Retinal pigment epithelial cell (primary cell): Measurements from ENCODE around the genes CEP68 and ACTR2.

DNA sequence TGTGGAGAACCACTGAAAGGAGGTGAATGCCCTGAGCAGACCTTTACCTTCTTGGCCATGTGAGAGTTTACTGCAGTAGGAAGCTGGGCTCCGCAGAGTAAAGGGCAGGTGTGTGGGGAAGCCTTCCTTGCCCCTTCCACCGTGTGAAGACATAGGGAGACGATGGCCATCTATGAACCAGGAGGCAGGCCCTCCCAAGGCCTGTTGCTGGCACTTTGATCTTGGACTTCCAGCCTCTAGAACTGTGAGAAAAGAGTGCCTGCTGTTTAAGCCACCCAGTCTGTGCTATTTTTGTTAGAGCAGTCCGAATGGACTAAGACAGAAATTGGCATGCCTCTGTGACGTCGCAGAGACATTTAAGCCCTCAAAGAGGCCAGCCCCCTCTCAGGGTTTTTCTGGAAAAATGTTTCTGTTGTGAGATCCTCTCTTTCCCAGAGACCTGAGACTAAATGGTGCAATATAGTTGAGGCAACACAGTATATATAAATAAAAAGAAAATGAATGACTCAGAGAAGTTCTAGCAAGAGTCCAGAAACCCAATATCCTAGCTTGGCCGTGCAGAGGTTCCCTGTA, 121.9 kb upstream of the LGALSL start:
- RRBS, result no CpG with 5 or more reads among the region's 7 CpGs

DNA sequence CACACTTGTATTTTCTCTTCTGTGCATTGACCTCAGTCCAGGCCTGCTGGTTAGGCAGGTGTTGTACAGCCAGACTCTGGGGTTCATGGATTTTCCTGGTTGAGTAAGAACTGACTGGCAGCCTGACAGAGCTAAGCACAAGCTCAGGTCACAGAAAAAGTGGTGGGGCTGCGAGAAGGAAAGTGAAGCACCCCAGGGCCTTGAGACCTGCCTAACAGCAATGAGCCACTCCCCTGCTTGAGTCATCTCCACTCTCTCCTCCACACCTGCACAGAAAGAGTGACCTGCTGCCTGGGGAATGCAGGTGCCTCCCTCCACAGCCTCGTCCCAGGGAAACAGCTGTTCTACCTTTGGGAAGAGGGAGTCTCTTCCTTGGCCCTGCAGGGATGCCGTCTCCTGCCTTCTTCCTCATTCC, 91.4 kb upstream of the LGALSL start:
- RRBS, result no CpG with 5 or more reads among the region's 3 CpGs

DNA sequence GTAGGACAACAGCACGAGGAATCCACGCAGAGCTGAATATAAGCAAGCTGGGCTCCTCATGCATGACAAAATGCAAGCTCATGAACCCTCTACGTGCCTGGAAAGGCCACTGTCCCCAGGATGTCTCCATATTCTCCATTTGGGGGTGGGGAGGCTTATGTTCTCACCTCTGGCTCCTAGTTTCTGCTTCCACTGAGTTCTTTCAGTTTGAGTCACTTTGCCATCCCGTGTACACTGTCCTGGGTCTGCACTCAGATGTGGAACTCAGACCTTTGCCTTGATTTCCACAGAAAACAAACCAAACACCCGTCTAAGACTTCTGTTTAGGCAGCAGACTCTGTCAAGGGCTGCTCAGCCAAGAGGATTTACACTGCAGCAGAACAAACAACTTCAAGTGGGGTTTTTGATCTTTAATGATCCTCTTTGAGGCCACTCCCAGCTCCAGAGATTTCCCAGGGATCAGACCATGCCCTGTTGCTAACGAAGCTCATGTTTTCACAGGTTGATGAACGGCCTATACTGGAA, 52.6 kb upstream of the LGALSL start:
- RRBS, result no CpG with 5 or more reads among the region's 7 CpGs

DNA sequence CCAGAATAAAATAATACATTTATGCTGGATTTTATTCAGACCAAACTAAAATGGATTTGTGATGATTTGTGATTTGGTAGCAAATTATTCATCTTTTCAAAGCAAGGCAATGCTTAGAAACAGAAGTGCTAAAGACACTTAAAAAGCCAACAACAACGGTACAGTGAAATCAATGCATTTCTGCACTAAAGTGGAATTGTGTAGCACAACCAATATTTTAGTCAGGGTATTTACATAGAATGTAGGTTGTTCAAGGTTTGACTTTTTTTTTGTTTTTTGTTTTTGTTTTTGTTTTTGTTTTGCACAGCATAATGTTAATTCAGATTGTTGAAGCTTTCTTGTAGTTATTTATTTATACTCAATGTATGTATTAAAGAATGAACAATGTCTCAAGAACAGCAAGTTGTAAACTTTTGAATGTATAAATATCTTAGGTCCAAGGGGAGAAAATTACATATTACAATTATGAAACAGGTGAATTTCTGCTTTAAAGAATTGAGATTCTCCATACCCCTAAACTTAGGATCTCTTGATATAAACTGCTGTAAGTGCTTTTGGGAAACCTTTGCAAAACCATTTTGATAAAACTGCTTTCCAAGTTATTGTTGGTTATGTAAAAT, 4.8 kb downstream of the LGALSL start:
- RRBS, result no CpG with 5 or more reads among the region's 1 CpG

- RRBS, result no CpG with 5 or more reads among the region's 1 CpG
Observed at GRCh38 chr2:64685217-64685765, 31.6 kb upstream of the SERTAD2 start.

DNA sequence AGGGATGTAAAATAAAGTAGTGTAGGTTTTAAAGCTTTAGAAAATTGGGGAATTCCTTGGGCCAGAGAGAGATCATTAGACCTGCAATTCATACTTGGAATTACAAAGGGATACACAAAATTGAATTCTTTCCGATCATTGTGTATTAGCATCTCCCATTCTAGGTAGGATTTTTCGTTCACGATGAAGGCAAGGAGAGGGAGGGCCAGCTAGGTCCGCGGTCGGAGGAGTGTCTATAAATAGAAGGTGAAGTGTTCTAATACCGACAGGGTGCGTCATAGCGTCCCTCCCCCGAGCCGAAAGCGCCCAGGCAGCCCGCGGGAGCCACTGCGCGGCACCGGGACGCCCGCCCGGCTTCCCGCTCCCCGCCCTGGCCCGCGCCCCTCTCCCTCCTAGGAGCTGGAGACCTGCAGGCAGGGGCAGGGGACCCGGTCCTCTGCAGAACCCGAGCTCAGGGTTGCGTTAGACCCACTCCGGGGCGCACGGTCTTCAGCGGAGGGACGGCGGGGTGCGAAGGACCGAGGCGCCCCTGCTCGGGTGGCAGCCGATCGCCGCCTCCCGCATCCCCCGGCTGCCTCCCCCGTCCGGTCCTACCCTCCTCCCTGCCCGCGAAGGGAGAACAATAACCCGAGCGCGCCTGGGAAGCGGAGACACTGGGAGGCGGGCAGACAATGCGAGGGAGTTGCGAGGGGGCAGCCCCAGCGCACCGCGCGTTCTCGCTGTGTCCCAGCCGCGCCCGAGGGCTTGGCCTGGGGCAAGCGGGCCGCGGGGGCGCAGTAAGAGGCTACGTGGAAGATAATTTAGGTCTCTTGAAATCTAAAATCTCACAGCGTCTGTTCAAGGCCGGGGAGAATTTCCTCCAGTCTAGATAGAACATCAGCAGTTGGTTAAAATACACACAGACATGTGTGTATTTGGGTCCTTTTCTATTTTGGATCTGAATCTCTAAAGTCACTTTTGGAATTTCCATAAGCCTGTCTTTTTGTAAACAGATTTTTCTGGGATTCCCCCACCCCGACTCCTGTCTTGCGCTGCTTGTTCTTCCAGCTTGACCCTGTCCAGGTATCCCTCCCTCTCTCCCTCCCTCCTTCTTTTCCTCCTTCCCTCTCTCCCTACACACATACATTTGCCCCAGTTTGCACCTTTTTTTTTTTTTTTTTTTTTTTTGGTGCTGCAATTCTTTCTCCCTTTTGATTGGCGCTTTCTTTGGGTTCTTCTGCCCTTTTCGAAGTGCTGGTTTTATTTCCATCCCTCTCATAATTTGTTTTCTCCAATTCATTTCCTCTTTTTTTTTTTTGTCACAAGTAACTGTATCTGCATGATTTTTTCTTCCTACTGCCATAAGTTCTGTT, 114.4 kb upstream of the SERTAD2 start:
- RRBS, result under 1% methylated on average over 20 of the region's 72 CpGs

DNA sequence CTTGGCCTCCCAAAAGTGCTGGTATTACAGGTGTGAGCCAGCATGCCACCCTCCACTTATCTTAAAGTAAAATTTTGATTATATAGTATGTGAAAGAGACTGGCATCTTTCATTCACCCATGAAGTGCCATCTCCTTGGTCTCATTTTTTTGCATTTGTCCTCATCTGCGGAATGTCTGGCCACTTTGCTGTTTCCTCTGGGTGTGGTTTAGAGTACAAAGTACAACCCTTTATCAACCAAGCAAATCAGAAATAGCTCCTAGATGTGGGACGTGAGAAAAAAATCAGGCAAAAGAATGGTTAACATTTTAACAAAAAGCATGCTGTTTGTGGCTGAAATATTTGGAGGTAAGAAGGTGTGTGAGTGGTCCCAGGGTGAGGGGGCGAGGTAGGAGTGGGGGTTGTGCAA, 115.7 kb upstream of the SERTAD2 start:
- RRBS, result no CpG with 5 or more reads among the region's 3 CpGs

DNA sequence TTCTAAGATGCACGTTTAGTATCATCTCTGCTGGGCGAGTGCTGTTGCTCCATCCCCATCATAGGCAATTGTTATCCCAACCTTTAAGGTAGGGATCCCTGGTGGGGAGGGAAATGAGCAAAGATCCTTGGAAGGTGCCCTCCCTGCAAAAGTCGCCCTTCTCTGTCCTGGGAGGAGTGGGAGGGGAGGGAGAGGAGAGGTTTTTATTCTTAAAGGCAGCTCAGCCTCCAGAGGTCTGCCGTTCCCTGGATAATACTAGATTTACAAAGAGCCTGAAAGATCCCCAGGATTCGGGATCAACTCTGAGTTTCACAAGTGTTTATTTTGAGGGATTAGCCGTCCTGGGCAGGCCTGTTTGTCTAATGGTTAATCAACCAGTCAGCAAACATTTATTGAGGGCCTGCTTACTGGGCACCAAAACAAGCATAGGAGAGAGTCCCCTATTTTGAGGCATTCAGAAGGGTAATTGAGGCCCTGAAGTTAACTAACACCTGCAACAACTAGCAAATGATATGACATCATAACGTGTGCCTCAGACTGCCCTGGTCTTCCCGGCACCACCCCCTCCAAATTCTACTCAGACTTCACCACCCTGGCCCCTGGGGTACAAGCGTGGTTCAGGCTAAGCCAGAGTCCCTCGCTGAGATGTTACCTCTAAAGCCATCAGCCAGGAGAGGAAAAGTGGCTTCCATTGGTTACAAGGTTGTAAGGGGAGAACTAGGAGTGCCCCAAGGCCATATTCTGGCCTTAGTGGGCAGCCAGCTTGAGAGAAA, 152.6 kb upstream of the SLC1A4 start:
- RRBS, result no CpG with 5 or more reads among the region's 10 CpGs

DNA sequence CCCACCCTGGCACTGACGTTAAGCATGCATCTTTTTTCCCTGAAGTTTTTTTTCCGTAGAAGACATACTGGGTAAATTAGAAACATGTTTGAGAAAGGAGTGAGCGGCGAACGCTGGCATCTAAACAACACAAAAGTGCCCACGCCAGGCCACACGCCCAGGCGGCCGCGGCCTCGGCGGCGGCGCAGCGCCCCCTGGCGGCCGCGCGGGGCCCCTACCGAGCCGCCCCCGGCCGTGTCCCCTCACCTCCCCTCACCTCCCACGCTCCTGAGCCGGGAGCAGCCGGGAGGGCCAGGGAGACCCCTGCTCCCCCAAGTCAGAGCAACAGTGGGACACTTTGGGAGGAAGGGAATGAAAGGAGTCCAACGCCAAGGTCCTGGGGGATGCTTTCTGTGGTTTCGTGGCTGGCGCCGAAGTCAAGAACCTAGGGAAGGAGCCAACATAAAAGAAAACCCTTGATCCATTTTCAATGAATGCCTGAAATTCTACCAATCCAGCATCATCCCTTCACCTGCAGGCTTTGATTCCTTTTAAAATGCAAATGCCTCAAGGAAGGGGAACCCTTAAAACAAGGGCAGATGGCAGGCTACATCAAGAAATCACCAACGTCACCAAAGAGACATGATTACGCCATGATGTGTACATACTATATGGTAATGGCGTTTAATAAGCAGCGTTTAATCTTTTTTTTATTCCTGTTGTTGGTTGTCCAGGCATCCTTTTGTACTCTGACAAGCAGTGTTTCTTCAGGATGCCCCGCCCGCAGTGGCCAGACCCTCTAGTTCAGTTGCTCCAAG, 123.5 kb upstream of the SLC1A4 start:
- RRBS, result 14% methylated on average over 1 of the region's 36 CpGs

- RRBS, result no CpG with 5 or more reads among the region's 14 CpGs
Observed at GRCh38 chr2:64939118-64939981, 49.8 kb upstream of the SLC1A4 start.

- RRBS, result 59% methylated on average over 3 of the region's 9 CpGs
Observed at GRCh38 chr2:64943673-64944224, 45.5 kb upstream of the SLC1A4 start.

DNA sequence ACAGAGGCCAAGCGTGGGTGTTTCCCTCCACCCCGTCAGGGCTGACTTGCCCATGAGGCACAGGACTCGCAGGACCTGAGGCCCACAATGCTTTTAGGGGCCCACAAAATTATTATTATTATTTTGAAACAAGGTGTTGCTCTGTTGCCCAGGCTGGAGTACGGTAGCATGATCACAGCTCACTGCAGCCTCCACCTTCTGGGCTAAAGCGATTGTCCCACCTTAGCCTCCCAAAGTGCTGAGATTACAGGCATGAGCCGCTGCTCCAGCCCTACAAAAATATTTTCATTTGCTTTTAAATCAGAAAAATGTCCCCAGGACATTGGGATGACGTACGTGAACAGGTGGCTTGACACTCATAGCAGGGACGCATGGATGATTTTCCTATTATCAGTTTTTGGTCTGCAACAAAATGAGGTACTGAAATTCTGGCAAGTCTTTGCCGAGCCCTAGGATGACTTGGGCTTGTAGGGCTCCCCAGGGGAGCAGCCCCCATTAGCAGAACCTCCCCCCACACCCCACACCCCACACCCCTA, 29.2 kb upstream of the CEP68 start:
- RRBS, result no CpG with 5 or more reads among the region's 10 CpGs

GRCh38 chr2:65032154-65032535, 24.1 kb upstream of the CEP68 start:
- RRBS, result no CpG with 5 or more reads among the region's 6 CpGs

- RRBS, result no CpG with 5 or more reads among the region's 6 CpGs
Observed at GRCh38 chr2:65035461-65036073, 20.6 kb upstream of the CEP68 start.

DNA sequence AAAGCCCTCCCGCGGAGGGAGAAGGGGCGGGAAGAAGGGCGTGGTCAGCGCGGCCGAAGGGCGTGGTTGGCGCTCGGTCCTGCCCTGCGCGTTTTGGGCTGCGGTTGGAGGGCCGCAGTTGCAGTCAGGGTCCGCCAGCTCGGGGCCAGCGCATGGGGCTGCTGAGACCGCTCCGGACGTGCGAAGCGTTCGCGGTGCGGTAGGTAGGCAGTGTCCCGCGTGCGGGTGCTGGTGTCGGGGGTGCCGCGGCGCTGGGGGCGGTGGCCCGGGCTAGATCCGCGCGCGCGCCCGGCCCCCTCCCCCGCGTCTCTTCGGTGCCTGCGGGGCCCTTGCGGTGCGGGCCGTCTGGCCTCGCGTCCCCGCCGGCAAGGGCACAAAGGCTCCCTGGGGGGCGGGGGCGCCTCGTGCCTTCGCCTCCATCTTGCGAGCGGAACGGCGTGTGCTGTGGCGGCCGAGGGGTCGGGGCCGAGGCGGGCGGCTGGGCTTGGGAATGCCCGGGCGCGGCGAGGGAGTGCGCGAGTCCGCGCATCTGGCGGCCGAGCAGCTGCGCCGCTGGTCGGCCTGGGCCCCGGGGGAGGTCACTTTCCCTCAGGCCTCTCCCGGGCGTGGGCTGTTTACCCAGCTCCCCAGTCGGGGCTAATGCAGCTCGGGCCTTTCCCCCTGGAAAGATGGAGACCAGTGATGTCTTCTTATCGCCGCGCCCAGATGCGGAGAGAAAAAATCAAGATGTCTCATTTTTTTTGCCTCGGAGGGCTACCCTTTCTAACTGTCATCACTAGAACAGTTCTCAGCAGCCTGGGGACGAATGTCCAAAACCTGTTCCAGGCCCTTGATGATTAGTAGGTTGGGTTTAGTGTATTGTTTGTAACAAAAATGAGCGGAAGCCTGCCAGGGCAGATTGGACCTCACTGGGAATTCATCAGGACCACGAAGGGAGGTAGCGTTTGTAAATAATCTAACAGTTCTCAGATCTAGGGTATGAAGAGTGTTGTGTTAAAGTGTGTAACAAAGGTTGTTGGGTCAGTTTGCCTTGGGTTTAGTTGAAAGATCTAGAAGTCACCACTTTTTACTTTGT, at the start of gene CEP68:
Gene CEP68, plus strand, starts transcription at position 91 of the 1,075 bp plus-strand sequence.
- RRBS, result under 1% methylated on average over 32 of the region's 92 CpGs

DNA sequence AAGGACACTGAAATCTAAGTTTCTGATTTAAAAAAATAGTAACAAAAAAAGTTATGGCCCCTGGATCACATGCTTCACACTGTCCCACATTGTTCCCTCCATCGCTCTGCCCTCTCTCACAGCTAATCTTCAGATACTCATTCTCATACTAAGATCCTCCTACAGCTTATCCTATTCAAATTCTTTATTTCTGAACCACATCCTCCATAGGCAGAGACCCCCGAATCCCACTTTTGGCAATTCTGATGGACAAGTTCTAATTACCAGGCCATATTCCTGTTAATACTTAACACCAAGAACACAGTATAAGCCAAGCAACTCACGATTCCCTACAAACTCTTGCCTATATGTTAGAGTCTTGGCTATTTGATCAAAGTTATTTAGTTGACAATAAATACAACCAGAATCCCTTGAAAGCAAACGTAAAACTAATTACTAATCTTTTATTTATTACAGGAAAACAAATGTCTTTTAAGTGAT, 34.2 kb downstream of the CEP68 start:
- RRBS, result no CpG with 5 or more reads among the region's 4 CpGs

DNA sequence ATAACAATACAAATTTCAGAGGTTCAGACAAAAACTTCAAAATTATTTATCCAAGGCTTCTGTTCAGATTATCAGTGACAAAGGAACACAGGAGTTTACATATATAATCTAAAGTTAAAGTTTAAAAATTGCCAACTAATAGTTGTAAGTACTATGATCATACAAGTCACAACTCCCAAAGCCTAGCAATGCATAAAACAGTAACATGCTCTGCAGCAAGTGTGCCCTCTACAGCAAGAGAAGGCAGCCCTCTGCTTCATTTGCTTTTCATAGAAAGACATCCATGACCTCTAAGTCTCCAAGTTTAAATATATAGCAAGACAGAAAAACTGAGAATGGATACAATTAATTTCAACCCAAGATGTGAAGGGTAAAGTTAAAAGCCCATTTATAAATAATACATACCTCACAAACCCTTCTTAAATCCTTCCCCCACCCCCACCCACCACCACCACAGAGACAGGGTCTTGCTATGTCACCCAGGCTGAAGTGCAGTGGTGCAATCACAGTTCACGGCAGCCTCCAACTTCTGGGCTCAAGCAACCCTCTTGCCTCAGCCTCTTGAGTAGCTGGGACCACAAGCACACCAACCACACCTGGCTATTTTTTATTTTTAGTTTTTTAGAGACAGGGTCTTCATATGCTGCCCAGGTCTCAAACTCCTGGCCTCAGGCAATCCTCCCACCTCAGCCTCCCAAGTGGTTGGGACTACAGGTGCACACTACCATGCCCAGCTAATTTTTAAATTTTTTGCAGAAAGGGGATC, 13.1 kb downstream of the RAB1A start:
- RRBS, result no CpG with 5 or more reads among the region's 1 CpG

- RRBS, result under 1% methylated on average over 31 of the region's 70 CpGs
Observed at GRCh38 chr2:65227715-65228574, at the start of gene ACTR2. TSS of gene ACTR2 (plus strand) at chr2:65227831.

GRCh38 chr2:65269591-65269895, 41.9 kb downstream of the ACTR2 start:
- RRBS, result no CpG with 5 or more reads among the region's 1 CpG

DNA sequence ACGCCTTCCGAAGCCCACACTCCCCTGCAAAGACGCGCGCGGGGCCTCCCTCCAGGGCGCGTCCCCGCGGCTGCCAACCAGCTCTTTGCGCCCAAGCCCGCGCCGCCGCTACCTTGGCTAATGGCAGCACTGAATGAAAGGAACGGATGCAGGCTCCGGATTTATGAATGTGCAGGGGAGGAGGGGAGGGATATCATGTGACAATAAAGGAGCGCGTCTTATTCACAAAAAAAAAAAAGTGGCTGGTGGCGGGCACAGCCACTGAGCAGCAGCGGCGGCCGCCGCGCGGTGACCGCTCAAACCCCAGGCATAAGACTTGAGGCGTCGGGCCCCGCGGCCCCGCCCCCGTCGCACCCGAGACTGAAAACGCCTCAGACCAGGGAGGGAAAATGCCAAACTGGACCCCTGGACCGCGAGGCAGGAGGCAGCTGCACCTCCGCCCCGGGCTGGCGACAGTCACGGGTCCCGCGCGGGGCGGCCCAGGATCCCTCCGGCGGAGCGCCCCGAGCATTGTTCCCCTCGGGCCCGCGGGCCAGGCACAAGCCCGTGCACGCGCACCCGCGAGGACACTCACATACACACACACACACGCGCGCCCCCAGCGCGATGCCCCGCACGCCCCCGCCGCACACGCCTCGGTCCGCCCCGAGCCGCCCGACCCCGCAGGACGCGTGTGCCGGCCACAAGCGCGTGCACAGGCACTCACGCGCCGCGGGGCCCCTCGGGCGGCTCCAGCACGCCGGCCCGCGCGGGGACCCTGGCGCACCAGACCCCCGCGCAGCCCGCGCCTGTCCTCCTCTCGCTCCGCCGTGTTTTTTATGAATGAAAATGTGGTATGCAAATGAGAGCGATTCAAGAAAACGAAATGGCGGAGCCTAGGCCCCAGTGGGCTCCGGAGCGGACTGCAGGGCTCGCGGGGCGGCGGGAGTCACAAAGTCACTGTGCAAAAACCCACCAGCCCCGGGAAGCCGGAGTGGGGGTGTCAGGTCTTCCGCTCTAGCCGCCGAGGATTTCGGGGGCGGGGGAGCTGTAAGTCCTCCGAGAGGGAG, 1.4 kb downstream of the SPRED2 start:
- RRBS, result under 1% methylated on average over 30 of the region's 115 CpGs